NCI-H460 (cell line): ENCODE data around the gene SBF2.

RAMPAGE:
- cytosol, long total RNA = no peak
- long total RNA = no peak
- nucleus, long total RNA = no peak
These were observed 69.3 kb upstream of the SCUBE2 start for GRCh38 chr11:9160649-9161077.

RAMPAGE:
- cytosol, long total RNA = no peak
- long total RNA = no peak
- nucleus, long total RNA = no peak
These were observed 86.7 kb upstream of the SCUBE2 start for GRCh38 chr11:9178015-9178488.

RAMPAGE:
- cytosol, long total RNA = no peak
- long total RNA = no peak
- nucleus, long total RNA = no peak
These were observed 882 bp downstream of the IPO7 start for GRCh38 chr11:9385284-9385783.

RAMPAGE:
- cytosol, long total RNA = no peak
- long total RNA = no peak
- nucleus, long total RNA = no peak
These were observed 6.8 kb upstream of the WEE1 start for GRCh38 chr11:9566712-9567068.

RAMPAGE:
- cytosol, long total RNA = no peak
- long total RNA = no peak
- nucleus, long total RNA = no peak
These were observed 2.4 kb upstream of the WEE1 start for GRCh38 chr11:9571017-9571605.

DNA sequence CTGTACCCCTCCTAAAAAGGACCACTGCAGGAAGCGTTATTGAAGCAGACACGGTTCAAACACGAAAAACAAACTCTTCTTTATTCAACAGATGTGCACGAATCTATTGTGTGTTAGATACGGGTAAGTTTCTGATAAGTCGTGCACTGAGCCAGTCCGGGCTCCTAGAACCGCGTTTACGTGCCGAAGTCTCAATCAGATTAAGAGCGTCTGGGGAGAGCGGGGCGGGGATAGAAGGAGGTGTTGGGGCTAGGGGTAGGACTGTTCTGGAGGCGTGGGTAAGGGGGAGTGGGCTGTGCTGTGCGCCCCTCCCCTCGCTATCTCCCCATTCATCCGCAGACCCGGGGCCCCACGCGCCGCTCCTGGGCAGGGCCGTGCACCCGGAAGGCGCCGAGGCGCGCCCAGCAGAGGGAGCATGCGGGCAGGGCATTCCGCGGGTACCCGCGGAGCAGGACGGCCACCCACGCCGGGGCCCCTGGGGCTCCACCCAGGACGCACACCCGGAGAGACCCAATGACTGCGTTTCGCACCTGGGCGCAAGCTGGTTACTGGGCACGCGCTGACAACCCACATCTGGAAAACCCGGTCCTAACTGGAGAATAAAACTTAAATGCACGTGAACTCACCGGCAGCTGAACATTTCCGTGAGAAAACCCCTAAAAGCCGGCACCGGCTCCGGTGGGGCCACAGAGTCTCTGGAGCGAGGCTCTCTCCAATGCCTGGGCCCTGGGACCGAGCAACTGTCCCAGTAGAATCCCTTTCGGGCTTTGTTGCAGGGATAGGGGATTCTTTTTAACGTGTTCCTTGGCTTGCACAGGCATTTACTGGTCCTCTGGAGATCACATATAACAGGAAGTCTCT, 40.6 kb downstream of the WEE1 start:
RAMPAGE:
- cytosol, long total RNA = no peak
- long total RNA = no peak
- nucleus, long total RNA = no peak

GRCh38 chr11:9663297-9663830, 513 bp upstream of the SWAP70 start:
RAMPAGE:
- cytosol, long total RNA = no peak
- long total RNA = no peak
- nucleus, long total RNA = no peak

DNA sequence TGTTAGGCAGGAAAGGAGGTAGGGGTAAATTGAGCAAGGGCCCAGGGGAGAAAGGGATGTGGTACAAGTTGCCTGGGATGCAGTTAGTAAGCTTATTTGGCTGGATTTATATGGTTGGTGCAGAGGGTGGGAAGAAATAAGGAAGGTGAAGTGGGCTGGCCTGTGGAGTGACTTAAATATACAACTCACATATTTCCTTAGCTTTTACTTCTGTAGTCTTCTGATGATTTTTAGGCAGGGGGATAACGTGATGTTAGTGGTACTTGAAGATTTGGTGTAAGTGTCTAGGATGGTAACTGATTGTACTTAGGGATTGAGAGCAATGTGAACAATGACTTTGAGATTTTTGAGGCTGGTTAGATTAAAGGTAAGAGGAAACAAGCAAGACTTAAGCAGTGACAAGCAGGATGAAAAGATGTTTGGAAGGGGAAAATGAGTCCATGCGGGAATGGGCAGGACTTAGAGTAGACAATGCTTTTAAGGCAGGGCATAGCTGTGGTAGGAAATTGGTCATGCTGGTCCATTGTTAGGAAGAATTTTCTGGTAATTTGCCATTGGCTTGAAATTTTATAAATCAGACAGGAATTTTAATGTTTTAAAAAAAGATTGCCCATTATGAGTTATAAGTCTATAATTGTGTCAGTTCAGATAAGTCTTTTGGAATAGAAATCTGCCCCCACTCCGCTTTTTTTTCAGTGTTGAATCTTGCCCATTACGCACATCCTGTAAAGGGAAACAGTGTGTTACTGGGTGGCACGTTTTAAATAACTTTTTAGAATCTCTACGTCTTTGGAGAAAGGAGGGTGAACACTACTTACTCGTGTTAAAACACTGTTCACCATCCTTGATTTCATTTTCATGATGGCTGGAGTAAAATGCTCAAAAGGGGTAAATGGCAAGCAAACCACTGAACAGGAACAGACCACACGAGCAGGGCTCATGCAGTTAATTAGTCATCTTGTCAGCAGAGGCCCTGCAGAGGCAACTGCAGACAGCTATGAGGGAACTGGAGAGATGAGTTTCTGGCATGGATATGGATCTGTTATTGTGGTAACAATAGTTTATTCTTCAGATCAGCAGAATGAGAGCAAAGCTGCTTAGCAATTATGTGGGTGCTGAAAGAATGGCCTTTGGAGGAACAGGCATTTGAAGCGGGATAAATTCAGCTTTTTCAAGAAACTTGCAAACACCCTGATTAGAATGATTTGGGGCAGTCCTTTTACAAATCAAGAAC, 24.9 kb downstream of the SWAP70 start:
RAMPAGE:
- cytosol, long total RNA = no peak
- long total RNA = no peak
- nucleus, long total RNA = no peak

RAMPAGE:
- cytosol, long total RNA = no peak
- long total RNA = no peak
- nucleus, long total RNA = no peak
These were observed 76.5 kb downstream of the SWAP70 start for GRCh38 chr11:9740028-9741050.

DNA sequence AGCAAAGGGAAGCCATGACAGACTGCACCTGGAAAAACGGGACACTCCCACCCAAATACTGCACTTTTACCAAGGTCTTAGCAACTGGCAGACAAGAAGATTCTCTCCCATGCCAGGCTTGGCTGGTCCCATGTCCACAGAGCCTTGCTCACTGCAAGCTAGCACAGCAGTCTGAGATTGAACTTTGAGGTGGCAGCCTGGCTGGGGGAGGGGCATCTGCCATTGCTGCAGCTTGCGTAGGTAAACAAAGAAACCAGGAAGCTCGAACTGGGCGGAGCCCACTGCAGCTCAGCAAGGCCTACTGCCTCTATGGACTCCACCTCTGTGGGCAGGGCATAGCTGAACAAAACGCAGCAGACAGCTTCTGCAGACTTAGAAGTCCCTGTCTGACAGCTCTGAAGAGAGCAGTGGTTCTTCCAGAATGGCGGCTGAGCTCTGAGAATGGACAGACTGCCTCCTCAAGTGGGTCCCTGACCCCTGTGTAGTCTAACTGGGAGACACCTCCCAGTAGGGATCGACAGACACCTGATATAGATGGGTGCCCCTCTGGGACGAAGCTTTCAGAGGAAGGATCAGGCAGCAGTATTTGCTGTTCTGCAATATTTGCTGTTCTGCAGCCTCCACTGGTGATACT, 267.1 kb downstream of the SWAP70 start:
RAMPAGE:
- cytosol, long total RNA = no peak
- long total RNA = no peak
- nucleus, long total RNA = no peak

DNA sequence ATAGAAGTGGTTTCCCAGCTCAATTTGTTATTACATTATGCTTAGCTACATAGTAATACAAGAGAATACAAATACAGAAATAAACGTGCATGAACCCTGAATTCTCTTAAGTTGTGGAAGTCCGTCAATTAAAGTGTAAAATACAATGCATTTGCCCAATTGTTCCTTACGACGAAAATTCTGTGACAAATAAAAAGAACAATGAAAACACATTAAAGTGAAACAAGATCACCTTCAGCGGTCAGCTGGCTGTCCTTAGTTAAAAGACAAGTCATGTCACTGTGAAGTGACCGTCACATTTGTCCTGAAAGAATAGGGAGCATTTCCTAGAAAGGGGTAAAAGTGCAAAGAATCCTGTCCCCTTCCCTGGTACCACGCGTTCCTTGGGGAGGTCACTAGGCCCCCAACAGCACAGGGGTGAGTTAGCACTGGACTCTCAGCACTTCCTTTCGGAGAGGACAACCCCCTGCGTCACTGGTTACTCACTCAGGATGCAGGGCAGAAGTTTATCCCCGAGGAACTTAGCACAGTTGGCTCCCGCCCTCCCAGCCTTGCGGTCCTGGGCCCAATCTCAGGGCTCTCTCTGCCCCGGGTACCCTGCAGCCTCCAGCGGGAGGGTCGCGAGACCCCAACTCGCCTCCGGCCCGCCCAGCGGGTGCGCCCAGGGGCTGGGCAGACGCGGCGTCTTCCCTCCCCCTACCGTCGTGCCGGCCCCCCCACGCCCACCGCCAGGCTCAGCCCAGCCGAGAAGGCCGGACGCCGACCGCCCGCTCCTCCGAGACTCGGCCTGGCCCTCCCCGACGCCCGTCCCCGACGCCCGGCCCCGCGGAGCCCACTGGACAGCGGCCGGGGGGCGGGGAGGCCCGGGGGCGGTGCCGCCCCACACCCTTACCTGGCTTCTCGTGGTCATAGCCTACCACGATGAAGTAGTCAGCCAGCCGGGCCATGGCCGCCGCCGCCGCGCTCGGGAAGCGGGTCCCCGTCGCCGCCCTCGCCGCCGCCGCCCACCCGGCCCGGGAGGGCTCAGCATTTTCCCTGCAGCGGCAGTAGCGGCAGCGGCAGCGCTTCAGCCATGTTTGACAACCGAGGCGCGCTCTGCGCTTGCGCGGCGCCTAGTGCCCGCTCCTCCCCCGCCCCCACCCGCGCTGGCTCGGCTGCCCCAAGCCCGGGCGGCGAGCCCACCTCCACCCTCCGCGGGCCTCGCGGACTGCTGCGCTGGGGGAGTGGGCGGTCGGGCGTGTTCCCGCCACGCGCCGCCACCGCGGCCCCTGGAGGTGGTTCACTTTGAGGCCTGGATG, at the start of gene SBF2:
Gene SBF2, minus strand, starts transcription at position 1,097 of the 1,298 bp plus-strand sequence.
RAMPAGE:
- cytosol, long total RNA = no peak
- long total RNA = no peak
- nucleus, long total RNA = no peak

DNA sequence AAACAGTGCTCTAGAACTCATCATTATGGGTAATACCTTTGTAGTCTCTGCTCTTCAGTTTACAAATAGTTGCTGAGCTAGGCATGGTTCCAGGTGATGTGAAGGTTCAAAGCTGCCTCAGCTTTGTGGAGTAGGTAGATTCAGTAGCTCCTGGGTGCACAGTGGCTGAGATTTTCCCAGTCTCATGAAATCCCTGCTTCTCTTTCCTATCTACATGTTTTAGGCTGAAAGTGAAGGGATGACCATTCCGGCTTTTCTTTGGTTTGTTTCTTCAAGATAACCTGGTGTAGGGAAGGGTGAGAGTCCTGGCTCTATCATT, 21.9 kb downstream of the ADM start:
RAMPAGE:
- cytosol, long total RNA = no peak
- long total RNA = no peak
- nucleus, long total RNA = no peak

RAMPAGE:
- cytosol, long total RNA = no peak
- long total RNA = no peak
- nucleus, long total RNA = no peak
These were observed 69.4 kb upstream of the AMPD3 start for GRCh38 chr11:10385600-10386171.

RAMPAGE:
- cytosol, long total RNA = no peak
- long total RNA = no peak
- nucleus, long total RNA = no peak
These were observed 66.9 kb upstream of the AMPD3 start for GRCh38 chr11:10388182-10388452.

RAMPAGE:
- cytosol, long total RNA = no peak
- long total RNA = no peak
- nucleus, long total RNA = no peak
These were observed 41.0 kb upstream of the AMPD3 start for GRCh38 chr11:10413928-10414692.

DNA sequence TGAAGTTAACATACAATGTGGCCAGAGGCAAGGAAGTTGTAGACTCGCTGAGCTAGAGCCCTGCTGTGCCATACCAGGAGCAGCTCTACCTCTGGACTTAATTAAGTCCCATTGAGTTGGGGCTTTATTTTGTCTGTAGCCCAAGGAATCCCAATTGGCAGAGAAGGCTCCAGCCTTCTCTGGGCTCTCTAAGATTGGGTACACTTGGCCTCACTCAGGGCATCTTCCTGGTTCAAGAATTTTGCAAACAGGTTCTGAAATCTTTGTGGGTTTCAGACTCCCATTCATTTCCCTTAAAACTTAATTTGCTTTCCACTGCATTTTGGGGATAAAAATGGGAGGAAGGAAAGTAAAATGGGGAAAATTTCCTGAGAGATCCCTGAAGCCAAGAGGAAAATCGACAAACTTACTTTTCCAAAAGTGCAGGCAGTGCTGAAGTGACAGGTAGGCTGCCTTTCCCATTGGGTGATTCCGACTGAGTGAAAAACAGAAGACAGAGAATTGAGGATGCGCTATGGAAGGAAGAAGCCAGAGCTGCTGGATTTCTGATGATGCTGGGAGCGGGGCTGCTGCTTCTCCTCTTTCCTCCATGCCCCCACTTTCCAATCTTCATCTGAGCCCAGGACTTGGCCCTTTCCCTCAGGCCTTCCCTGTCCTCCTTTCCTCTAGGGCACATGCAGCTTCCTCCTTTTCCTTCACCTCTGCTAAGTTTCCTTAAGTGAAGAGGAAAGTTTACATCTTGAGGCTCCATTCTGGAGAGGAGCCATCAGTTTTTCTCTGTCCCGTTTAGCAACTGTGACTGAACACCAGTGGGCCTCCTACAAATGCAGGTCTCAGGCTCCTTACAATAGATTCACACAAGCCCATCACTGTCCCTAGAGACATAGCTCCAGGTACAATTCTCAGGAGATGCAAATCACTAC, 22.9 kb upstream of the LYVE1 start:
RAMPAGE:
- cytosol, long total RNA = no peak
- long total RNA = no peak
- nucleus, long total RNA = no peak

DNA sequence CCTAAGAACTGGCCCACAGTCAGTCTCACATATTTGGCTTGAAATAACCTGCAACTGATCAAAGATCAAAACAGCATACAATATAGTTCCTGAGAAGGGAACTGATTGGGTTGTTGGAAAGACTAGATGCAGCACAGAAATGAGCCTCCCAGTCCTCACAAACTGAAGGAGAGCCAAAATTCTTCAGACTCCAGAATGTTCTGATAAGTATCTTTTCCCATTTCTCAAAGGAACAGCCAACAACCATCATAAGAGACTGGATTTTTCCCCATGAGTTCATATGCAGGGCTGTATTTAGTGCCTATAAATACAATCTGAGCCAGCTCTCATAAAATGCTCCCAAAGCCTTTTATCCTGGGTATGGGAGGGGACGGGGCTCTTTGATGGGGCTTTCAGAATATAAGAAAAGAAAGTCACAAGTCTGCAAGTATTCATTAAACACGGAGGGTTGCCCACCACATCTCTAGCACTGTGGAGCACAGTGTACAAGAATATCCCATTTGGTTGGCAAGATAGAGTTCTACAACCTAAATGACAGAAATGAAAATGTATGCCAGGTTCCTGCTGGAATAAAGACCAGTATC, 50.7 kb upstream of the LYVE1 start:
RAMPAGE:
- cytosol, long total RNA = no peak
- long total RNA = no peak
- nucleus, long total RNA = no peak

DNA sequence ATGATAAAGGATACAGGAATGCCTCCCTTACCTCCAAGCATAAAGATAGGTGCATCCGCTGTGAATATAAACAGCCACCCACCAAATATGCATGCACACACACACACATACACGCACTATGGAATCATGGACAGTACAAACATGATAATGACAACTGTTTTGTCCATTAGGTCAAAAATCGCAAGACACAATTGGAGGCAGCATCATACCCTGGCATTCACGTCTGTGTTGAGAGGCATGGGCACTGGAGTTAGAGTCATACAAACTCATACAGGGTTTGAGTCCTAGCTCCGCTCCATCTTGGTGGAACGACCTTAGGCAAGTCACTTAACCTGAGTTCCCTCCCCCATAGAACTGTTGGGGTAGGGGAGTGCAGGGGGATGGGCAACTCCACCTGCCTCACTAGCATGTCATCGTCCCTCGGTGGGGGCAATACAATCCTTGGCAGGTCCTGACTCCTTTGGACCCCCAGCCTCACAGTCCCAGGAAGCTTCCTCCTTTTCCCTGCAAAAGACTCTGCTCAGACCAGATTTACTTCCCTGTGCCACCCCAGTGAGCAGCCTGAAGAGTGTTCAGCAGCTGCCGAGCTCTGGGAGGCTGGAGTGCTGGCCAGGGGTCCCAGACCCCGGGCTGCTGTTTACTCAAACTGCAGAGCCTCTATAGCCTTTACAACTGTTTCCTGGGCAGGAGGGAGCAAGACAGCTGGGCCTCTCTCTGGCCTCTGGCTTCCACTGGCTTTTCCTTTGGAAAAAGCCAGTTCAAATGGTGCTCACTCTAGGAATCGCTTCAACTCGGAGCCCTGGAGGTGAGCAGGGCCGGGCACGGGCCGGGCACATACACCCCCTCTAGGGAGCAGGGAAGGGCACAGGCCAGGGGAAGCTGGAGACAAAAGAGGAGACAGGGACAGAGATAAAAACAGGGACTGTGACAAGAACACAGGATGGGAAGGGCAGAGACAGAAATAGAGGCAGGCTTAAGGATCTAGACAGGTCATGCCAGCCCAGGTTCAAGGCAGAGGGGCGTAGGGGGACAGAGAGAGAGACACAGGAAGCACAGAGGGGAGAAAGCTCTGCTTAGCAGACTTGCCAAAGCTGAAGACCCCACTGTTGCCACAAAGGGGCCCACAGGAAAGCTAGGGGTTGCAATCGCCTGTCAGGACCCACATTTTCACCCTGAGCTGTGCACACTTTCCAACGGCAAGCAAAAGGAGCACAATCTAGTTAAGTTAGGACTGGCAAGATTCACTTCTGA, 1.0 kb downstream of the IRAG1 start:
RAMPAGE:
- cytosol, long total RNA = no peak
- long total RNA = no peak
- nucleus, long total RNA = no peak

DNA sequence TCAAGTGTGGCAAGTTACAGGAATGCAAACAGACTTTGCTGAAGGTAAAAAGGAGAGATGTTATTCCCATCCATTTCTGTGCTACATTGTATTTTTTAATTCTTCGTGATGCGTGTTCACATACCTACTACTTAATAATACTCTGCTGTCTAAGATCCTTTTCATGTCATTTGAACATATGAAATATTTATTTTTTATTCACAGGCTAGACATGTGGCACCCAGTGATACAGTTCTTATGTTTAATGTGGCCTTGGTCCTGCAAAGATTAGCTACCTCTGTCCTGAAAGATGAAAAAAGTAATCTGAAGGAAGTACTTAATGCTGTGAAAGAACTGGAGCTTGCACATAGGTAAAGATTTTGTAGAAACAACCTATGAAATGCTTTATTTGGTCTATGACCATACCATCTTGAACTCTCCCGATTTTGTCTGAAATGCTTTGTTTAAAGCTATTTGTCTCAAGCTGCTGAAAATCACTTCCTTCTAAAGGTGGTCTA, 19.3 kb downstream of the CTR9 start:
RAMPAGE:
- cytosol, long total RNA = no peak
- long total RNA = no peak
- nucleus, long total RNA = no peak

RAMPAGE:
- cytosol, long total RNA = no peak
- long total RNA = no peak
- nucleus, long total RNA = no peak
These were observed 632 bp upstream of the EIF4G2 start for GRCh38 chr11:10809034-10810082.